Measurements from ENCODE around the genes MRPS23 and SRSF1.

DNA sequence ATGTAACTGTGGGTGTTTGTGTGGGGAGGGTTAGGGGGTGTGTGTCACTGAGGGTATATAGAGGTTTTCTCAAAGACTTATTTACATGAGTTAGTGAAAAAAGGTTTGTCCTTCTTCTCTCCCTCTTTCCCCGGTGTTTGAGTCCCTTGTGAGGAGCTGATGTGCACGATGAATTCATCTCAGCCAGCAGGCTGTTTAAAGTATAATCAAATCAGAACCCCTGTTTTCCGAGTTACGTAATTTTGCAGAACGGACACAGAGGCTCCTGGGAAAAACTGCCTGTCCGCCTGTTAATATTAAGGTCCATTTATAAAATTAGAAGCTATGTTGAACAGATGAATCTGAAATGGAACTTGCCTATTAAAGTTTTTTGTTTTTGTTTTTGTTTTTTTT is 73.2 kb downstream of the MSI2 start:
- RRBS = no CpG with 5 or more reads among the region's 6 CpGs
CAGE:
- cytosol, long polyA plus RNA = no peak
- long polyA plus RNA = no peak
- nucleus, long polyA plus RNA = no peak

GRCh38 chr17:57448340-57448923 is 192.1 kb downstream of the MSI2 start:
- RRBS = no CpG with 5 or more reads among the region's 11 CpGs
CAGE:
- cytosol, long polyA plus RNA = no peak
- long polyA plus RNA = no peak
- nucleus, long polyA plus RNA = no peak

DNA sequence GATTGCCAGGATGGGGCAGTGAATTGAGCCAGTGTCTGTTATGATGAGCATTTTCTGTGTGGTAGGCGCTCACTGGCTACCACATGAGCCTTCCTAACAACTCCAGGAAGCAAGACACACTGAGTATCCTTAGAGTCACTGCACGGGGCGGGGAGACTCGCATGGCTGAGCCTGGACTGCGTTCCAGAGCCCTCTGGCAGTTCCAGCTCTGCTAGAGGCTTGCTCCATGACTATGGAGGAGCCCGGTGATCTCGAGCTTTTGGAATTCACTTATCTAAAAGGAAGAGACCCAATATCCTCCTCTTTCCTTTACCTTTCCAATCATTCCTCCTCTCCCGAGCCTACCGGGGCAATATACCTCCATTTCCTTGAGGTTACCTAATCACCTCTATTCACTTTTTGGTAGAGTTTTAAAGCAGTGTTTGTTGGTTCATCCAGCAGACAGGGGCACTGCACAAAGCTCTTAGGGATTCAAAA is 225.8 kb downstream of the CCDC182 start:
- RRBS = 78% methylated on average over 2 of the region's 9 CpGs
CAGE:
- cytosol, long polyA plus RNA = no peak
- long polyA plus RNA = no peak
- nucleus, long polyA plus RNA = no peak

DNA sequence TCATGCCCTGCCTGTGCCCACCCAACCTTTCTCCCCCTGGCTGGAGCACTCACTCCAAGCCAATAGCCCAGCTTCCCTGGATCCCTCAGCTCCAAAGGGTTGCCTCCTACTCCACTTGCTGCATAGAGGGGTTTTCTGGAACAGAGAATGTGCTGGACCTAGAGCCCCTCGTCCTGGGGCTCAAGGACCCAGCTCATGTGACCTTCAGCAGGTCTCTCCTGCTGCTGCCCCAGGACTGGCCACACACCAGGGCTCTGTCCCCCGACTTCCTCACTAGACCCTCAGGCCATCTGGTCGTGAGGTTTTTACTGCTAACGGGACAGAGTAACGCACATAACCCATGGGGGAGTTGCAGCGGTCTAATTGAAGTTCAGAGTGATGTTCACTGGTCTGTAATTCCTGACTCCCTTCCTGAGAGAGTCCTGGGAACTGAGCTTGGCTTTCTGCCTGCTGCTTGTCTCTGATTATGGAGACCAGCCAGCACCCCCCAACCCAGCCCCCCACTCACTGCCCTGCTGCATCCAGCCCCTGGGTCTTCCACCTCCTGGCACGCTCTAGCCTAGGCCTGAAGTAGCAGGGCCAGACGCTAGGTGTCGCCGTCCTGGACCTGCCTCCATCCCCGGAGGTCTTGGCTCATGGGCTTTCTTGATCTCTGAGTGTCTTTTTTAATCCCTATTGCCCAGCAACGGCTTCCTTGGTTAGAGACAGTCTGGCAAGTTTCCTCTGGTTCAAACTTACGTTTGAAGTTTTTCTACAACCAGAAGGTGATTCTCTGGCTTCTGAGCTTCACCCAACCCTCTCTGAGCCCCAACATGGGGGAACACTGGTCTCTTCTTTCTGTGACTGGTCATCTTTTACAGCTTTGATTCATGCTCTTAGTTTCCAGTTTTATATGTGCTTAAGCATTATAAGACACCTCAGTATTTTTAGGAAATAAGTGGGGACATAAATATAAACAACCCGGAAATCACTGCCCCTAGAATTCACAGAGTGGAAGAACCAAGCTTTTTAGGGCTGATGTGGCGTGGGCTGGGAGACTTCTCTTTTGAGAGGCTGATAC is 192.9 kb downstream of the CCDC182 start:
- RRBS = no CpG with 5 or more reads among the region's 15 CpGs
CAGE:
- cytosol, long polyA plus RNA = no peak
- long polyA plus RNA = no peak
- nucleus, long polyA plus RNA = no peak

- RRBS = no CpG with 5 or more reads among the region's 26 CpGs
CAGE:
- cytosol, long polyA plus RNA = no peak
- long polyA plus RNA = no peak
- nucleus, long polyA plus RNA = no peak
Observed at GRCh38 chr17:57557641-57558765, 187.1 kb downstream of the CCDC182 start.

DNA sequence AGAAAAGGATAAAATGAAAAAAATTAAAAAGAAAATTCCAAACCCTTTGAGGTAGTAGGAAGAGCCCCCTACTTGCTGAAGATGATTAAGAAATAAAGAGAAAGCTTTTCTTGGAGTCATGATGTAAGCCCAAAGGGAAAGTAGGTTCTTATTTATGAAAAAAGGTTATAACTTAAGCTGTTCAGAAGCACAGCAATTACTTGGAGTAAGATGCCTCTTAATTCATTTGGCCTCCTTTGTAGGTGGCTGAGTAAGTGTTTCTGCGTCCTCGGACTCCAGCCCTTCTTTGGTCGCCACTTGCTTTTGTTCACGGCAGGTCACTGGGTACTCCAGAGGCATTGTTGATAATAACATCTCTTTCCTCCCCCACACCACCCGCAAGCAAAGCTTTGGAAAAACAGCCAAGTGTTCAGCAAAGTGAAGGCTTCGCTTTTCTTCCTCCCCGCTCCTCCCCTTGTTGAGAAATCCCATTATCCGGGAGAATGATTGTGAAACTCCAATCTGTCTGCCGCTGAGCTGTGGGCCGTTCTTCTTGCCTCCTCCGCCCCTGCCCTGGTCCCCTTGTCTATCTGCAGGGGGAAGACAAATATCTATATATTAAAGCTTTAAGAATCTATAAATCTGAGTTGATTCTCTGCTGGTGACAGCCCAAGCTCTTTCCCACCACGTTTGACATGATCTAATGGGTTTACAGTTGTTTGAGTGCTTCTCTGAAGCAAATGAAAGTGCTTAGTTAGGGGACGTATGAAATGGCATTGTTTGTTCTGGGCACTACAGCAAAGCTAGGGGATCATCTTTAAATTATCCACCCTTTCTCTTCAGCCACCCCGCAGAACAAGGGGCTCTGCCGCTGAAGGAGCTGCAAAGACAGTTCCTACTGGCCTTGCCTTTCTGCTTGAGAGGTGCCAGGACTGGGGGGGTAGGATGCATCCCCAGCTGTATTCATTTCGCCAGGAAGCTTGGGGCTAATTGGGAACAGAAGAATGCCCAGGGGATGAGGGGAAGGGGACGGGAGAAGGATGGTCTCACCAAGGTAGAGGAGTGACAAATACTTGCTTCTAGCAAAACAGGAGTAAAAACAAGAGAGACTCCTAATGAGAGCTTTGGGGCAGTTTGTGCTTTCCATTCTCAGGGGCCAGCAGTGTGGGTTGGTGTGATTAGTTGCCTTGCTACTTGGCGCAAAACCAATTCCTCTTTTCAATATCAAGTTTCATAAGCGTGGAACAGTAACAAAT is 167.1 kb downstream of the CCDC182 start:
- RRBS = no CpG with 5 or more reads among the region's 19 CpGs
CAGE:
- cytosol, long polyA plus RNA = no peak
- long polyA plus RNA = no peak
- nucleus, long polyA plus RNA = no peak

GRCh38 chr17:57849917-57851013 is at the start of gene MRPS23:
Gene MRPS23, minus strand, starts transcription at chr17:57850044.
- RRBS = 3% methylated on average over 18 of the region's 56 CpGs
CAGE:
- cytosol, long polyA plus RNA = start-site peak on the minus strand at chr17:57850023-57850050, 722 reads
- long polyA plus RNA = start-site peak on the minus strand at chr17:57850020-57850054, 581 and 499 reads in 2 replicates
- nucleus, long polyA plus RNA = start-site peak on the minus strand at chr17:57850024-57850050, 642 reads; start-site peak on the plus strand at chr17:57850270-57850274, 11 reads

GRCh38 chr17:57860587-57861795 is 11.1 kb upstream of the MRPS23 start:
- RRBS = no CpG with 5 or more reads among the region's 37 CpGs
CAGE:
- cytosol, long polyA plus RNA = no peak
- long polyA plus RNA = no peak
- nucleus, long polyA plus RNA = no peak

GRCh38 chr17:57906795-57907431 is 48.3 kb downstream of the CUEDC1 start:
- RRBS = no CpG with 5 or more reads among the region's 13 CpGs
CAGE:
- cytosol, long polyA plus RNA = no peak
- long polyA plus RNA = no peak
- nucleus, long polyA plus RNA = no peak

DNA sequence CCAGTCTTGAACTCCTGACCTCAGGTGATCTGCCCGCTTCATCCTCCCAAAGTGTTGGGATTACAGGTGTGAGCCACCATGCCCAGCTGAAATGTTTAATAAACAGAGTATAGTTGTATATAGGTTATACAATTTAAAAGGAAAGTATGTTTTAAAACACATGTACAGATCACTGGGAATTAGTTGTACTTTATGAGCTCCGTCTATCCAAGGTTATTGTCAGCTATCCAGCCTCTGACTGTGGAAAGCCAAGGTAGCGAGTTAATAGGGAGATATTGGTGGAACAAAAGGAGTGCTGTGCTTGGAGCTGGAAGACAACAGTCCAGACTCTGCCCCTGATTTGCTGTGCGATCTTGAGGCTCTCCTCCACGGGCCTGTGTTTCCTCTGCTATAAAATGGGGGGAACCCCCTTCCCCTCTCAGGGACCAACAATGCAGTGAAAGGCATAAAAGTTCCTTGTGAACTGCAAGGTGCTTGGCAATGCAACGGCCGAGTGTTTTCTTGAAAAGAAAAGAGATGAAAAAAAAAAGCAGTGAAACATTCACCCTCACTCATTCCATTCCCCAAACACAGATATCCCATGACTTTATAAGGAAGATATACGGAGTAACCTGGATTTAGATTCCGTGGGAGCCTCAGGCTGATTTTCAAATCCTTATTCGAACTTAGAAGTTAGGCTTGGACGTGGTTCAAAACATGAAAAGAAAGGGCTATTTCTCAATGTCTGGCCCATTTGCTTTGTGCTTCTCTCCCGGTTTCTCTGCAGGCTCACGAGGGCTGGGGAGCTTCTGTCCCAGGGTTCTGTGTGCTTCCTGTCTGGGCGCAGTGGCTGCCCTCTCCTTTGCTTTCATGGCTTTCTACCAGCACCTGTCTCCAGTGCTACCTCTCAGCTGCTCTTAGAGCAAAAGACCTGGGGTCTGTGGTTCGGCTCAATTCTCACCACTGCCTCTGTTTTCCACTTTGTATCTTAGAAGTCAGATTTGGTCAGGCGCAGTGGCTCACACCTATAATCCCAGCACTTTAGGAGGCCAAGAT is 34.0 kb downstream of the CUEDC1 start:
- RRBS = no CpG with 5 or more reads among the region's 16 CpGs
CAGE:
- cytosol, long polyA plus RNA = no peak
- long polyA plus RNA = no peak
- nucleus, long polyA plus RNA = no peak

- RRBS = no CpG with 5 or more reads among the region's 3 CpGs
CAGE:
- cytosol, long polyA plus RNA = no peak
- long polyA plus RNA = no peak
- nucleus, long polyA plus RNA = no peak
Observed at GRCh38 chr17:57990579-57991136, 2.6 kb upstream of the VEZF1 start.

DNA sequence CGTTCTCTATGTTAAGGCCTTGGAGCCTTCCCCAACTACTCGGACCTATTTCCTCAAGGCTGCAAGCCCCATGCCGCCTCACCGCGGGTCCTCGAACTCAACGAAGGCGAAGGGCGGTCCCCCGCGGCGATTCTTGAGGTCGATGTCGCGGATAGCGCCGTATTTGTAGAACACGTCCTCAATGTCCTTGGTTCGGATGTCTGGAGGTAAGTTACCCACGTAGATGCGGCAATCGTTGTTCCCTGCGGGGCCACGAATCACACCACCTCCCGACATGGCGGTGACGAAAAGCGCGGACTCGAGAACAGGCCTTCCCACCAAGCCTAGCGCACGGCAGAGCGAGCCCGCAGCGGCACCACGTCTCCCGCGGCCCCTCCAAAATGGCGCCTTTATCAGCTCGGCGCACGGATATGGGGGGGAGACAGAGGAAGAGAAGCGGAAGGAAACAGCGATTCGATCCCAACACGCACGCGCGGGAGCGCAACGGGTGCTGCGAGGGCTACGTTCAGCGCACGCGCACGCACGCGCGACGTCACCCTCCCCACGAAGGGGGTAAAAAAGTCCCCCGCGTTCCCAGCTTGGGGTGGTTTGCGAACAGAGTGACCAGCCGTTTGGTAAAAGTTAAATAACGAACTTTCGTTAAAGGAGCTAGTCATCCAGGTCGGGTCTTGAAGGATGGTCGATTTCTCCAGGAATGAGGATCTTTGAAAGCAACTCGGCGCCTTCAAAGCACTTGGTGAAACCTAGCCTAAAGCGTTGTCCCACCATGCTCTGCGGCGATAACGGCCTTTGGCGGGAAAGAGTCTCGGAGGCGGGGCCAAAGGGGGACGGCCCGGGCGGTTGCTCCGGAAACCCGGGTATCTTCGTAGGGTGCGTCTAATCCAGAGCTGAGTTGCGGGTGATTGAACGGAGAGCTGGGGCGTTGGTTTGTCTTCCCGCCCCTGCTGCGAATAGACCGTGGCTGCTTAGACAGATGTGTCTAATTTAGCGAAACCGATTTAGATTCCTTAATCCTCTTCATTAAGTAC is at the start of gene SRSF1:
Gene SRSF1 (minus strand): TSS at position 385 of the 1,028 bp plus-strand sequence.
- RRBS = no CpG with 5 or more reads among the region's 94 CpGs
CAGE:
- cytosol, long polyA plus RNA = start-site peak on the minus strand centred at position 382 of the sequence, 41 bp wide, 1,500 reads
- long polyA plus RNA = start-site peak on the minus strand centred at position 414 of the sequence, 106 bp wide, 1,095 and 1,095 reads in 2 replicates
- nucleus, long polyA plus RNA = start-site peak on the minus strand centred at position 385 of the sequence, 44 bp wide, 1,732 reads

GRCh38 chr17:58088919-58089140 is 5.6 kb downstream of the DYNLL2 start:
- RRBS = no CpG with 5 or more reads among the region's 3 CpGs
CAGE:
- cytosol, long polyA plus RNA = no peak
- long polyA plus RNA = no peak
- nucleus, long polyA plus RNA = no peak

DNA sequence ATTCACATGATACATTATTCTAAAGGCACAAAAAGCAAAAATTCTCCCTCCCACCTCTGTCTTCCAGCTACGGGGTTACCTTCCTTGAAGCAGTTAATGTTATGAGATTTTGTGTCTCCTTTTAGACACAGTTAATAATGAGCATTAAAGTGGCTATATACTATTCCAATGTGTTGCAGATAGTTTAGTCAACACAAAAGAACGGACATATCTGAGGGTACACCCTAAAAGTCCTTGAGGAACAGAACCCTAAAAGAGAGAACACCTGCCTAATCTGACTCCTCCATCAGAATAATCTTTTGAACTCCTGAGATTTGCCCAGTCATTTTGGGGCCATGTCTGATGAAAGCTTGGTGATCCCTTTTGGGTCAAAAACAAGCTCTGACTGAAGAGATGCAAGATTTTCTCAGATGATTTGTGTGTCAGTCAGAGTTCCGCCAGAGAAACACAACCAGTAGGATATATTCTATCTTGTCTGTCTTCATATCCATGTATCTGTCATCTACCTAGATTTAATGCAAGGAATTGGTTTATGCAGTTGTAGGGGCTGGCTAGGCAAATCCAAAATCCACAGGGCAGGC is 12.2 kb downstream of the DYNLL2 start:
- RRBS = no CpG with 5 or more reads among the region's 3 CpGs
CAGE:
- cytosol, long polyA plus RNA = no peak
- long polyA plus RNA = no peak
- nucleus, long polyA plus RNA = no peak

- RRBS = no CpG with 5 or more reads among the region's 10 CpGs
CAGE:
- cytosol, long polyA plus RNA = no peak
- long polyA plus RNA = no peak
- nucleus, long polyA plus RNA = no peak
Observed at GRCh38 chr17:58232538-58233130, 5.8 kb upstream of the LPO start.

- RRBS = no CpG with 5 or more reads among the region's 15 CpGs
CAGE:
- cytosol, long polyA plus RNA = no peak
- long polyA plus RNA = no peak
- nucleus, long polyA plus RNA = no peak
Observed at GRCh38 chr17:58309066-58309584, 19.5 kb downstream of the TSPOAP1 start.

- RRBS = no CpG with 5 or more reads among the region's 14 CpGs
CAGE:
- cytosol, long polyA plus RNA = no peak
- long polyA plus RNA = no peak
- nucleus, long polyA plus RNA = no peak
Observed at GRCh38 chr17:58310346-58311090, 18.1 kb downstream of the TSPOAP1 start.

DNA sequence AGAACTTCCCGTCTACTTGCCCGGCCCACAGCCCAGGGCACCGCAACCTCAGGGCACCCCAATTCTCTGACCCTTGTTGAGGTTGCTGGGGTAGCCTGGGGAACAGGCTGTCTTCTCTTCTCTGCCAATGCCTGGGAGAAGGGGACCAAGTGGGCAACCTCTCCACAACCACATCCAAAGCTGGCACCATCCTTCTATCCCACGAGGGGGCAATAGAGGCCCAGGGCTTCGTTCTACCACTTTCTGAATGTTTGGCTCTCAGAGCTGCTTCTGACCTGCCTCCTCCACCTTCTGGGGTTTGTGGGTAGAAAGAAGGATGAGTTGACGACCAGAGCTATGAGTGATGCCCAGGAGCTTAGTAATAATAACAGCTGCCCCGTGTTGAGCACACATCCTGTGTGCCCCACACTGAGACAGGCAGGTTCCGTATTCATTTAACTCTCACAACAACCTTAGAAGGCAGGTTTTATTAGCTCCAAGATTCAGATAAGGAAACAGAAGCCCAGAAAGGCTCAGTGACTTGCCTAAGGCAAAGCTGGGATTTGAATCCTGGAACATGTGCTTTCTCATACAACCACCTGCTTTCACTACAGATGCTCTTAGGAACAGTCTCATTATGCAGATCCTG is 11.1 kb downstream of the TSPOAP1 start:
- RRBS = no CpG with 5 or more reads among the region's 8 CpGs
CAGE:
- cytosol, long polyA plus RNA = no peak
- long polyA plus RNA = no peak
- nucleus, long polyA plus RNA = no peak

GRCh38 chr17:58318923-58319913 is 9.4 kb downstream of the TSPOAP1 start:
- RRBS = 92% methylated on average over 7 of the region's 21 CpGs
CAGE:
- cytosol, long polyA plus RNA = no peak
- long polyA plus RNA = no peak
- nucleus, long polyA plus RNA = no peak

GRCh38 chr17:58324683-58325714 is 3.6 kb downstream of the TSPOAP1 start:
- RRBS = 31% methylated on average over 13 of the region's 48 CpGs
CAGE:
- cytosol, long polyA plus RNA = no peak
- long polyA plus RNA = no peak
- nucleus, long polyA plus RNA = start-site peak on the minus strand at chr17:58324845-58324954, 23 reads